ENCODE measurements around a stretch of chr16.

- RRBS: no CpG with 5 or more reads among the region's 17 CpGs
Measured at GRCh38 chr16:90078207-90079007, 1.3 kb upstream of the PRDM7 start.

Measured in renal cortical epithelial cell (primary cell).